Heart right ventricle (tissue), 2 donors: Measurements from ENCODE around the genes BPI, RALGAPB and PPP1R16B.

DNA sequence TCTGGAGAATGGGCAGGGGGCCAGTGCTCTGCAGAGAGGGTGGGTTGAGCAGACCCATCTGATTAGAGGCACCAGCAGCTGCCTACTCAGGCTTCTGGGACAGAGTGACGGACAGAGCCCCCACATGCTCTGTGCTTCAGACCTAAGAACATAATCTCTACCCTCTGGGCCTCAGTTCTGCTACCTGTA lies 26.0 kb upstream of the TGM2 start:
- PRO-cap, 2 experiments: no peak in any of the 2 experiments

GRCh38 chr20:38303692-38304435 lies at the start of gene BPI:
Gene BPI (plus strand): TSS chr20:38304156.
- PRO-cap, 2 experiments: no peak in any of the 2 experiments

DNA sequence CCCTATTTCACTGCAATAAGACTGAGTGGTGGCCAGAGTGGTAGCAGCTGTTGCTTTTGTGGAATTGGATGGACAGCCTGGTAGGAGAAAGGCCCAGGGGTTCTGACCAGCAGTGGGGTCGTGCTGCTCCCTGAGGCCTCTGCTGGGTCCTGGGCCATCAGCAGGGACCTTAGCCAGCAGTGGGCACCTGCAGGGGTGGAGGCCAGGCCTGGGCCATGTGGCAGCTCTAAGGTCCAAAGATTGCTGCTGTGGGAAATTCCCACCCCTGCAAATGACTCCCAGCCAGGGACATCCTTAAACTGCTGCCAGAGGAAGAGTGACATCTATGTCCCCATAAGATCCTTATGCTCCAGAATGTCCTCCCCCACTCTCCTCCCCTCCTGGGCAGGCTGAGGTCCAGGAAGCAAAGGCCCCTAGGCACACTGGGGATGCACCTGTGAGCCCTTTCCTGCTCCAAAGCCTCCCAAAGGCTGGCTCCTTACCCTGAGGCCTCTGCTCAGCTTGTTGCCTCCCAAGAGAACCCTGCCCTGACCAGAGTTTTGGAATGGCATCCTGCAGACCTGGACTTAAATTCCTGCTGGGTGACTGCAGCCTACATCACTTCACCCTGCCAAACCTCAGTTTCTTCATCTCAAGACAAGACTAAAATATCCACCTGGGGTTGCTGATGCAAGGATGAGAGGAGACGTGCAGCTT lies 2.3 kb upstream of the LBP start:
- PRO-cap, 2 experiments: no peak in any of the 2 experiments

- PRO-cap, 2 experiments: peak in 2 of 2 experiments; most common plus-strand start chr20:38472862 (in 2); most common minus-strand start chr20:38472648 (in 2)
Observed at GRCh38 chr20:38472329-38473679, at the start of gene RALGAPB. Gene RALGAPB (plus strand): TSS chr20:38472843.

DNA sequence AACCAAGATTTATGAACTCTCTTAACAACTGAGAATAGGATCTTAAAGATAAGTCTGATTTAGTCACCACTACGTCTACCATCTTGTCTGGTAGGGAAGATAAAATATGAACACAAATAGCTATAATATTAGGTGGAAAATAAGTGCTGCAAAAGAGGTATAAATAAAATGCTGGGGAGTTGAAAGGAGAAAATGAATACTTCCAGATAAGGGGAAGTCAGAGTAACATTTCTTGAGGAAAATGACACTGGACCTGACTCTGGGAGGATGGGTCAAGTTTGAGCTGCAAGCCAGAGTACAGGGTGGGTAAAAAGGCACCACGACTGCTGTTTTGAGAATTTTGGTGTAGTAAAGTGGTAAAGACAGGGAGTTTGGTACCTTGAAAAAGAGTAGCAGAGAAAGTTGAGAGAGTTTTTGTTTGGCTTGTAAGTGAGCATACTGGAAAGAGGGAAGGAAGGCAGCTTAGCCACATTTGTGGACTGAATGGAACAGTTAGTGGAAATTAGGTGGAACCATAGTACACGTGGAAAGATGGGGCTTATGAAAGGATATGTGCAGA lies 39.3 kb upstream of the ADIG start:
- PRO-cap, 2 experiments: no peak in any of the 2 experiments

DNA sequence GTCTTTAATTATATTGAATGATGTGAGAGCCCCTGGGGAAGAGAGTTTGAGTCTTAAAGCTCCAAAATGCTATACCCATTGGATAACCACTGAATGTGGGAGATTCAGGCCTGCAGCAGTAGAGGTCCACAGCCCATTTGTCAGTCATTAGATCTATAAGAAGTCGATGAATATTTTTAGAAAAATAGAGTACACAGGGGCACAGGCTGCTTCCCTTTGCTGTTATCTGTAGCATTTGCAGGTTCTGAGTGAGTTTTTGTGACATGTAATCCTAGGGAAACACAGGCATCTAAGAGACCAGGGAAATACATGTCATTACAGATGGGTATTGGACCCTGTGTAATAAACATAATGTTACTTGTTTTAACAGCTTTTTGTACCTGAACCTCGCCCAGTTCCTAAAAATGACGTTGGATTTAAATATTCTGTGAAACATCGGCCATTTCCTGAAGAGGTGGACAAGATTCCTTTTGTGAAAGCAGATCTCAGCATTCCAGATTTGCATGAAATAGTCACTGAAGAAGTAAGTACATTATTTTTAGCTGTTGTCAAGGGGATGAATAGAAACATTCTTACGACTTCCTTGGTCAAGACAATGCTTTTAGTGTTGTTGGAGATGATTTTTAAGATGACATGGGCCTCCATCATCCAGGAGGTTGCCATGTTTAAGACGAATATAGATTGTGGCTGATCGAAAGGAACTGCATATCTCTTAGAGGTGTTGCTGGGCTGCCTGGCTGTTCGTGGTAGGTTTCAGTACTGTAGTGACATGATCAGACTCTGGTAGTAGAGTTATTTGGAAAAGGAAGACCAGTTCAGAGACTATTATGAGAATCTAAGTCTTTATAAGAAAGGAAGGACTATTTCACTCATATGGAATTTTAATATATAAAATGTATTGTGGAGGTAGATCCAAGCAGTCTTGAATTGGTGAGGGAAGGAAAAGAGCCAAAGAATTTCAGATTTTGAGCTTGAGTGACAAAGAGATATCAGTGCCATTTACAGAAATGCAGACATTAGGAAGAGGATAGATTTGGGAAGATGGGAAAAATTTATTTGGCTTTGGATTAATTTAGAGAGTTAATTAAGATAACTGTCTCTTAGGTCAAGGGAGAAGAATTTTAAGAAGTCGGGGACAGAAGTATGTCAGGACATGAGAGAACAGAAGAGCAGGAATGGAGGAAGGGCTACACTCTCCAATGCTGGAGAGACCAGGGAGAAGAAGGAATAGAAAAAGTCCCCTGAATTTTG lies 29.9 kb upstream of the ADIG start:
- PRO-cap, 2 experiments: no peak in any of the 2 experiments

- PRO-cap, 2 experiments: no peak in any of the 2 experiments
Observed at GRCh38 chr20:38601057-38601514, 20.1 kb downstream of the ADIG start.

DNA sequence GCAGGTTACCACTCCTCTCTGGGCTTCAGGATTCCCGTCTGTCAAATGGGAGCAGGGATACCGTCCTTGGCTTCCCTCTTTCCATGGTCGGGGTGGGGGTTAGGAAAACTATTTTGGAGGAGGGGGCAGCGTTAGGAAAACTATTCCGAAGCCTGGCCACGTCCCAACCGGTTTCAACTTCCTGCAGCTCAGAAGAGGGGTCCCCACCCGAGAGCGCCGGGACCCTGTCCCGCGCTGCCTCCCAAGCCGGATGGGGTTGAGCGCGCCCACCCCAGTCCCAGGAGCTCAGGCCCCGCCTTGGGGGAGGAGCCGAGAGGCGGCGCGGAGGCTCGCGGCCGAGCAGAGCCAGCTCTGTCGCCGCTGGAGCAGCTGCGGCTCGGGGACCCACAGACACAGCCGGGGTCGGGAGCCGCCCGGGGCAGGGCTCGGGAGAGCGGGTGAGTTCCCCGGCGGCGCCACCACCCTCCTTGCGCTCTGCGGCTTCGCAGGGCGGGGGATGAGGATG lies at the start of gene PPP1R16B:
TSS of gene PPP1R16B (plus strand) at position 342 of the 505 bp plus-strand sequence.
- PRO-cap, 2 experiments: peak in 2 of 2 experiments; most common plus-strand start position 354 of the sequence (in 2); most common minus-strand start position 252 of the sequence (in 2)

GRCh38 chr20:38842603-38843280 lies 37.2 kb downstream of the PPP1R16B start:
- PRO-cap, 2 experiments: no peak in any of the 2 experiments

DNA sequence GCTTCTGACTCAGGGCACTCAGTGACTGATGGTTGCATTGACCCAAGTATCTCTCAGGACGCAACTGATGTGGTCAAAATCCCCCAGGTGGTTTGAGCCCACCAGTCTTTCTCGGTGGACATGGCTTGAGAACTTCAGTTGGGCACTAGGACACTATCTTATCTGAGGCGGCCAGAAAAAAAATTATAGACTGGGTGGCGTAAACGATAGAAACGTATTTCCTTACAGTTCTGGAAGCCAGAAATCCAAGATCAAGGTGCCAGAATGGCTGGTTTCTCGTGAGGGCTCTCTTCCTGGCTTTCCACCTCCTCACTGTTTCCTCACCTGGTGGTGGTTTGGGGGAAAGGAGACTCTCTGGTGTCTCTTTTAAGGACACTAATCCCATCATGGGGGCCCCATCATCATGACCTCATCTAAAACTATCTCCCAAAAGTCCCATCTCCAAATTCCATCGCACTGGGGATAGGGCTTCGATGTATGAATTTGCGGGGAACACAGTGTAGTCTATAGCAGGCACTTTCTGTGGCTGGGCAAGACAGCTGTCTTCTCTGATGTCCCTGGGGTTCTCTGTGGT lies 52.3 kb downstream of the PPP1R16B start:
- PRO-cap, 2 experiments: no peak in any of the 2 experiments

DNA sequence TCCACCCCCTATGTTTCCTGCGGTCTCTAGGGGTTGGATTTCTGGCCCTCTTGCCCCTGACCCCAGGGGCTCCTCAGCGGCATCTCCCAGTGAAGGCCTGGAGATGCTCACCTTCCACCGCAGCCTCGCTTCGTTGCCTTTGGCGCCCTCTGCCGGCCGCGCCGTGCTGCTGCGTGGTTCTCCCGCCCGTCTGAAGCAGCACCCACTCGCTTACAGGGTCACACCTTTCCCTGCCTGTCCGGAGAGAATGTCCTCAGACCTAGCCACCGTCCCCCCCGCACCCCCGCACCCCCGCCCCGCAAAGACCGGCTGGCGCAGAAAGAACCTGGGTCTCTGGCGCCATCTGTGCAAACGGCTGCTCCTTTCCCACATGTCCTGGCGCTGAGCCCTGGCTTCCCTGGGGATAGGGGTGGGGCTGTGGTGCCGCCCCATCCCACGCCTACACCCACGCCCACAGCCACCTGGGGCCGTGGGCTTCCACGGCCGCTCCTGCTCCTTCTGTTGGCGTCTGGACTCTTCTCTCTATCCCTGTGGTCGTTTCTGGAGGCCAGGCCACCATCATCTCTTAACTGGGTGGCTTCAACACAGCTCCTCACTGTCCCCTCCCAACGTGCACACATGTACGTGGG lies 32.3 kb upstream of the FAM83D start:
- PRO-cap, 2 experiments: no peak in any of the 2 experiments

DNA sequence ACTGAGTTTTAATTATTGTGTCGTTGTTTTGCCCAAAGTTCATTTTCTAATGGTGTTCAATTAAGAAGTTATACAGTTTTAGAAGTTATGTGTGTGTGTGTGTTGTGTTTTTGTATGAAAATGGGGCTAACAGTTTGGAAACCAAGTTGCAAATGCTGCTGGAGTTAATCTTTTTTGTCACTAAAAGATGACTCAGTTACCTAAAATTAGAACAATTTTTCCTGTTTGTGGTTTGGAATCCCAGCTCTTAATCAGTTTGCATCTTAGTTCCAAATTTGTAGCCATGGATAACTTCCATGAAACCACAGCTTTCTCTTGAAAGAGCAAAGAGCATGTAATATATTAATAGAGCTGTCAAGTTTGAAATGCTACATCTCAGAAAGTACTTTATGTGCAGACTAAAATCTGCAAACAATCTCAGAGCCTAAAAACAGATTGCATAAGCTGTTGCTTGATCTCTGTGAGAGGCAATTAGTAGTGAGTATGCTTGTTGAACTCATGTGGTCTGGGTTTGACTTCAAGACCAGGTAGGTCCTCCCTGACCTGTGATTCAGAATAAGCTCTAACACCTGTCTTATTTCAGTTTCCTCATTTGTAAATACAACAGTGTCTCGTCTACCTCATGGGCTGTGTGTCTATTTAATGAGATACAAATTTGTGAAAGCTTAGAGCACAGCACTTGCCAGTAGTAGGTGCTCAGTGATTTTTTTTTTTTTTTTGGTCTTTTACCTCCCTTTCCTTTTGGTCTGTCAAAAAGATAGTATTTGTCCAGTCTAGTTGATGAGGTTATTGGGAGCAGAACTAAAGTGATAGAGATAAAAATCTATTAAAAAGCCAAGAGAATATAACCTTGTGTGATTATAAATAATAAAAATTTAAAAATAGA lies 23.6 kb downstream of the DHX35 start:
- PRO-cap, 2 experiments: peak in 1 of 2 experiments; most common plus-strand start position 499 of the sequence (in 1)

GRCh38 chr20:39155930-39156282 lies 193.8 kb downstream of the DHX35 start:
- PRO-cap, 2 experiments: no peak in any of the 2 experiments

DNA sequence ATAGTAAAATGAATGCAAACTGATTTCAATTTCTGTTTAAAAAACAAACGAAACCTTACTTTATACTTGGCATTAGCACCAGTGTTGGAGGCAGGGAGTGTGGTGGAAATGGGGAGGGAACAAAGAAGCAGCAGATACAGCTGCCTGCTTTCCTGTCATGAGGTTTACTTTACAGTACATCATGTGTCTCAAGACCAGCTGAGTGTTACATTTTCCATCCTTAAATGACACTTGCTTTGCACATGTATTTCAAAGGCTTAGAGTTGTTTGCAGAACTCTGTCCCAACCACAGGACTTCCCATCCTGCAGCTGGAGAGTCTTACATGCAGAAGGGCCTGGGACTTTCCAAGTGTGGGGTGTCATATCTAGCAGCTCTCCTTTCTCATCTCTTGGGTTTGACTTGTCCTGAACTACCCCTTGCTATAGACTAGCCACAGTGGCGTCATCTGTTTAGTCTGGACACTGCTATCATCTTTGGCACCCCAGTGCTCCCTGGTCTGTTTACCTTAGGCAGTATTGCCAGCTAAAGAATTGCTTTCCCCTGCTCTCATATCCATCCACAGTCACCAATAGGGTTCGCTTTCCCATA lies 396.0 kb downstream of the DHX35 start:
- PRO-cap, 2 experiments: no peak in any of the 2 experiments

DNA sequence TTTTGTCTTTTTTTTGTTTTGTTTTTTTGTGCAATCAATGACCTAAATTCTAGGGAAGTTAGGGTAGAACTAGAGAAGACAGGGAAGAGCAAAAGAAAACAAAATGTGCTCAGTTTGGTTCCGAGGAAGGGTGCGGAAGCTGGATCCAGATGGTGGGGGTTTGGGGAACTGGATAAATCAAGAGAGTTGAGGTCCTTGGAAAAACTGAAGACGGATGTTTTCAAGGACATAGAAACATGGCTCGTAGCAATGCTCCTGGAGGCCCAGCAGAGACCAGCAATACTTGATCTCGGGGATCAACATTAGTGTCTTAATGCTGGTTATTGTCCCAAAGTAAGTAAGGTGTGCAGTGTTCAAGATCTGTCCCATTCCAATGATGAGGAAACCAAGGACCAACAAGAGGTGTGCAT lies 224.0 kb downstream of the MAFB start:
- PRO-cap, 2 experiments: no peak in any of the 2 experiments

DNA sequence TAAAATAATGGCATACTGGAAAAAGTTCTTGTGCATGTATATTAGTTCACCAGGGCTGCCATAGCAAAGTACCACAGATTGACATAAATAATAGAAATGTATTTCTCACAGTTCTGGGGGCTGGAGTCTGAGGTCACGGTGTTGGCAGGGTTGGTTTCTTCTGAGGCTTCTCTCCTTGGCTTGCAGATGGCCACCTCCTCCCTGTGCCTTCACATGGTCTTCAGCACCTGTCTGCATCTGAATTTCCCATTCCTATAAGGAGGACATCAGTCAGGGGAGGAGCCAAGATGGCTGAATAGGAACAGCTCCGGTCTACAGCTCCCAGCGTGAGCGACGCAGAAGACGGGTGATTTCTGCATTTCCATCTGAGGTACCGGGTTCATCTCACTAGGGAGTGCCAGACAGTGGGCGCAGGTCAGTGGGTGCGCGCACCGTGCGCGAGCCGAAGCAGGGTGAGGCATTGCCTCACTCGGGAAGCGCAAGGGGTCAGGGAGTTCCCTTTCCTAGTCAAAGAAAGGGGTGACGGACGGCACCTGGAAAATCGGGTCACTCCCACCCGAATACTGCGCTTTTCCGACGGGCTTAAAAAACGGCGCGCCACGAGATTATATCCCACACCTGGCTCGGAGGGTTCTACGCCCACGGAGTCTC lies 69.9 kb downstream of the MAFB start:
- PRO-cap, 2 experiments: no peak in any of the 2 experiments

DNA sequence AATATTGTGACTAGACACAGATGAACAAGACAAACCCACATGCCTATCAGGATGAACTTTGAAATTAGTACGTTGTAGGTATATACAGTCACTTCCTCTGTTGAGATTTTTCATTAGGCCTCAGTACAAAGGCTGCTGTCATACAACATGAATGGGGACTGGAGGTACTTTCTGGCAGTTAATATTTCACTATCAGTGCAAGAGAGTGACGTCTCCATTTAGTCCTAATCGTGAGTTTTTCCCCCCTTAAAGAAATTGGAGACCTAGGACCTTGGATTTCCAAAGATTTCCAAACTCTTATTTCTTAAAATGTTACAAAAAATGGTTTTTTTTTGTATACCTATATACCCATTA lies 10.5 kb downstream of the TOP1 start:
- PRO-cap, 2 experiments: no peak in any of the 2 experiments

DNA sequence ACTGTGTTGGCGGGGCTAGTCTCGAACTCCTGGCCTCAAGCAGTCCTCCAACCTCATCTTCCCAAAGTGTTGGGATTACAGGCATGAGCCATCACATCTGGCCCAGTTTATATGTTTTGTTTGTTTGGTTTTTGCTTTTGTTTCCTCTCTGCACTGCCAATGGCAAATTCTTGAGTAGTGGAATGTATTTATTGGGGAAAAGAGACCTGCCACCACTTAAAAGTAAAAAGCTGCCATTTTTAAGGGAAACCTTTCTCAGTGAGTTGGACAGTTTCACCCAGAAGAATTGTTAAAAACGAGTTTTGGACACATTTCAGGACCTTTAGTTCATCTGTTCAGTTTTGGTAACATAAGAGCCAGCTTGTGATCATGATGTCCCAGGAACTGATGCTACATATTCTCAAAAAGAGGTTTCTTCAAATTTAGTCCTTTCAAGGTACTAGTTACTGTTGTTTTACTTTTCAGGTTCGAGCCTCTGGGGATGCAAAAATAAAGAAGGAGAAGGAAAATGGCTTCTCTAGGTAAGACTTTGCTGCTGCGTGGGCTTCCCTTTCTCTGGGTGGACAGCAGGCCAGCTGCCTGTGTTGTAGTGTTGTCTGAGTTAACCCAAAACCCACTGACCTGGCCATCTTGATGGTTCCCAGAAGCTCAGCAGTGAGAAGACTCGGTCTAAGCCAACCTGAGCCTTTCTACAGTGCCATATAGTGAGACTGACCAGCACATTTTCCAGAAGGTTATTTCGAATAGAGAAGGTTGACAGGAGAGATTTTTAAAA lies 48.7 kb downstream of the TOP1 start:
- PRO-cap, 2 experiments: no peak in any of the 2 experiments

DNA sequence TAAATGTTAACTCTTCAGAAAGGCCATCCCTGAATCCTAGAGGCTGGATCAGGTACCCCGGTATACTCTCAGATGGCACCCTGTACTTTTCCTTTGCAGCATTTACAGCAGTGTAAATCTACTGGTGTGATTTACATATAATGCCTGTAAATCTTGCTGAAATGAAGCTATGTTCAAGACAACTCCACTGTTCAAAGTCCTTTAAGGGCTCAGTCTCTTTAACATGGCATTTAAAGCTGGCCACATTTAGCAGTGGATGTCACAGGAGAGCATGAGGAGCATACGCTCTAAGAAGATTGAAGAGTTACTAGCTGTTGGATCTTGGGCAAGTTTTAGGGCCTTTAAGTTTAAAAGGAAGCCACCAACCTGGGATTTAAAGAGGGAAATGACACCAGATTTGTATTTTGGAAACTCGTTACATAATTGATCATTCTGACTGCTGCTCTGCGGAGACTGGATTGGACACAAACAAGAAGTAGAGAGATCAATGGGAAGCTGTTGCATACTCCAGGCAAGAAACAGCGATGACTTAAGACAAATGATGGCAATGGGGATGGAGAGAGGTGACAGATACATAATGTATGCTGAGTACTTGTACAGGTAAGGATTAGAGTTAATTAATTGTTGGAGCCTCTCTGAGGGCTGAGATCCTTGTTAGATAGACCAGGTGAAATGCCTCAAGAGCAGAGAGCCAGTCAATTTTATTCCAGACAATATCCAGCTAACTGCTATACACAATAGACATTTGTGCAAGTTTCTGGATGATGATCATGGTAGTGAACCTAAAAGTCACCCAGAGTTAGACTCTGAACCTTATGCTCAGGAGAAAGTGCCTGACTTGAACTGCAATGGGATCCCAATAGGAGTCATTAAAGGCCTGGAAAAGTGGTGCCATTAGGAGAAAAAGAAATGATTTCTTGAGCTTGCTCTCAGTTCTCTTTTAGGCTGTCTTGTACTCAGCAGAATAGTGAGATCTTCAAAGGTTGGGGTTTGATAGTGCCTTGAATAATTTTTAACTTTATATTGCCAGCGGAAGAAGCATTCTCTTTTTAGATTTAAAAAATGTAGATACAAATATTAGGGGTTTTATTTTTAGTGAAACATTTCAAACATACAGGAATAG lies 33.1 kb upstream of the PLCG1 start:
- PRO-cap, 2 experiments: no peak in any of the 2 experiments

DNA sequence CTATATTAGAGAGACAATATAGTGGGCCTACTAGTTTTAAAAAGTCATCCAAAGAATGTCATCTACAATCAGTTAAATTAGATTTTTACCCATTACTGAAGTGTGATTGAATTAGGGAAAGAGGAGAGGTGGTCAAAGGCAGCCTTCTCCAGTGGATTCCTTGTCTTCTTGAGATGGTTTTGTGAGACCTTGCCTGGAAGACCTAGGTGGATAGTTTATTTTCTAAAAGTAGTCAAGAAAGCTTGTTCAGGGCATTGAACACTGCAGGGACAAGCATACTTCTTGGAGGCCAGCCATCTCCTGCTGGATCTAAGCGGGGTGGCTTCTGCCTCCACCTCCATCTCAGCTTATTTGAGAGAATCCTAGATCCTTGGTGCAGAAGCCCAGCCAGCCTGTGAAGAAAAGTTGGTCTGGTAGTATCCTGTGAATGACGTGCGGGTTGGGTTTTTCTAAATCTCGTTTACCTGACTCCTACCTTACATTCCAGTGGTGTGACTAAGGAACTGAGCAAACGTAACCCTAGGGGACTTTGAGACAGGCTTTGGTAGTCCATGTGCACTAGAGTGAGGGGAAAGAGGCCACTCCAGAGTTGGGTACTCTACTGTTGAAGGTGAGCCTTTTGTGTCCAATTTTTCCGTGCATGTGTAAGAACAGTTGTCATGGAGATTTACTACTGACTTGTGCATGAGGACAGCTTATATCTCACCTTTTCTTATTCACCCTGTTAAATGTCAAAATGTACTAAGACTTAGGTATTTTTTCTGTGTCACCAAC lies 26.6 kb upstream of the PLCG1 start:
- PRO-cap, 2 experiments: no peak in any of the 2 experiments